Transverse colon (tissue), 4 donors: ENCODE results near the genes CDX1 and MYOZ3.

GRCh38 chr5:149938895-149939486 is 5.6 kb downstream of the PDE6A start:
- PRO-cap: no peak
- RAMPAGE, long total RNA, 4 experiments: no peak in any of the 4 experiments

DNA sequence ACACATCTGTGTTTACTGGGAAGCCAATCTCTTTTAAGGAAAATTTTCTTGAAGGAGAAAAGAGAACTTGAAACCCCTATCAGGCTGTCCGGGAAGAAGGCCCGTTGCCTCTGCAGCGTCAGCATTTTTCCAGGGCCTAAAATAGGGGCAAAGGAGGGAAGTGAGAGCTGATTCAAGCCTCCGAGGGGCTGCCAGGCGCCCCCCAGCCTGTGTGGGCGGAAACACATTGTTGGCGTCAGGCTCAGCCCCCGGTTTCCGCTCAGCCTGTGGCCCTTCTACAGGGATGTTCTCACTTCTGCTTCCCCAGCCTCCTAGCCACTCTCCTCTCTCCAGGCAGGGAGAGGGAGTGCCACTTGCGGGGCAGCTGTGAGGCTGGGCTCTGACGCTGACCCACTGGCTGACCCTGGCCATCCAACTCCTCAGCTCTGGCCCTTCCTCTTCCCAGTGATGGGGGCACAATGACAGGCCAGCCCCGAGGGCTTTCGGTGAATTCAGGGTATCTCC is 4.5 kb downstream of the CSF1R start:
- PRO-cap: no peak
- RAMPAGE, long total RNA, 4 experiments: no peak in any of the 4 experiments

GRCh38 chr5:150166299-150166905 is at the start of gene CDX1:
TSS of gene CDX1 (plus strand) at chr5:150166778.
- PRO-cap: bidirectional peak, plus-strand start at chr5:150166781, minus-strand start at chr5:150166703
- RAMPAGE, long total RNA, 4 experiments: start-site peak on the plus strand in 2 of 4 experiments, at chr5:150166774-150166820 at its widest, 243 to 258 reads per replicate

DNA sequence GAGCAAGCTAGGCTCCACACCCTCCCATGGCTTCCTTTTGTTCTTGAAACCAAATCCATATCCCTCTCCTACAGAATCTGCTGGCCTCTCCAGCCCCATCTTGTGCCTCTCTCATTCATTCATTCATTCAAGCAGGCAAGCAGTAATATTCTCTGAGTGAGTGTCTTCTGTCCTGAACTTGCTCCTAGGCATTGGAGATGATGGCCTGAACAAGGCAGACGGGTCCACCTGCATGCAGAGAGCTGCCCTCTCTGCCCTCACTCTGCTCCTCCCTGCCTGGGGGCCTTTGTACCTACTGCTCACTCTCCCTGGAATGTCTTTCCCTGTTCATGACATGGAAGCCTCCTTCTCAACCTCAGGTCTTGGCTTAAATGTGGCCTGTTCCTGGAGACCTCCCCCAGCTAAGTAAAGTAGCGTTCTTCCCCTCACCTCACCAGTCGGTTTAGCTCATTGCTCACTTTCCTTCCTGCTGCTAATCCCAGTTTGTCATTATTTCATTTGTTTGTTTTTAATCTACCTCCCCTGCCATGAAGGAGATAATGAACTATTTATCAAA is 6.6 kb downstream of the CDX1 start:
- PRO-cap: unidirectional peak, minus-strand start at position 264 of the sequence
- RAMPAGE, long total RNA, 4 experiments: start-site peak on the plus strand in 2 of 4 experiments, centred at positions 131 to 135 of the sequence, 5 to 8 reads per replicate

DNA sequence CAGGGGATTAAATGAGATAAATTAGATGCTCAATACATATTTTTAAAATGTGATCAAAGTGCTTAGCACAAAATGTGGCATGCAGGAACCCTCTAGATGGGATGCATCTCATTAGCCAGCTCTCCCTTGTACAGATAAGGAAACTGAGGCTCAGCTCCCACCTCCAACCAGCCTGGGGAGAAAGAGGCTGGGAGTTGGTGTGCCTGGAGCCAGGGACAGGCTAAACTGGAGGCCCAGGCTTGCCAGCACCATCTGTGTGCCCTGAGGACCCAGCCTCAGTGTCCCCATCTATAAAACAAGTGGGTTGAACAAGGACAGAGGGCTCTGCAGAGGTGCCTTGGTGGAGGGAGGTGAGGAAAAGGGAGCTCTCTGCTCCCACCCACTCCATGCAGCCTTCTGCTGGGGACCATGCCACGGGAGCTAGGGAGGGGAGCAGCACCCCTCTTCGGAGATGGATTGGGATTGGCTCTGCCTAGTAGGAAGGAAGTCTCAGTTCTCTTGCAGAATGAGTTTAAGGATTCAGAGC is 25.6 kb downstream of the SLC6A7 start:
- PRO-cap: no peak
- RAMPAGE, long total RNA, 4 experiments: start-site peak on the plus strand in 1 of 4 experiments, centred at position 222 of the sequence, 9 reads per replicate

GRCh38 chr5:150299355-150299907 is 3.3 kb downstream of the ARSI start:
- PRO-cap: no peak
- RAMPAGE, long total RNA, 4 experiments: no peak in any of the 4 experiments

GRCh38 chr5:150339979-150340592 is 17.4 kb upstream of the TCOF1 start:
- PRO-cap: no peak
- RAMPAGE, long total RNA, 4 experiments: no peak in any of the 4 experiments

- PRO-cap: no peak
- RAMPAGE, long total RNA, 4 experiments: no peak in any of the 4 experiments
These were observed 20.6 kb downstream of the CD74 start for GRCh38 chr5:150392180-150392426.

GRCh38 chr5:150395576-150396265 is 17.0 kb downstream of the CD74 start:
- PRO-cap: no peak
- RAMPAGE, long total RNA, 4 experiments: no peak in any of the 4 experiments

DNA sequence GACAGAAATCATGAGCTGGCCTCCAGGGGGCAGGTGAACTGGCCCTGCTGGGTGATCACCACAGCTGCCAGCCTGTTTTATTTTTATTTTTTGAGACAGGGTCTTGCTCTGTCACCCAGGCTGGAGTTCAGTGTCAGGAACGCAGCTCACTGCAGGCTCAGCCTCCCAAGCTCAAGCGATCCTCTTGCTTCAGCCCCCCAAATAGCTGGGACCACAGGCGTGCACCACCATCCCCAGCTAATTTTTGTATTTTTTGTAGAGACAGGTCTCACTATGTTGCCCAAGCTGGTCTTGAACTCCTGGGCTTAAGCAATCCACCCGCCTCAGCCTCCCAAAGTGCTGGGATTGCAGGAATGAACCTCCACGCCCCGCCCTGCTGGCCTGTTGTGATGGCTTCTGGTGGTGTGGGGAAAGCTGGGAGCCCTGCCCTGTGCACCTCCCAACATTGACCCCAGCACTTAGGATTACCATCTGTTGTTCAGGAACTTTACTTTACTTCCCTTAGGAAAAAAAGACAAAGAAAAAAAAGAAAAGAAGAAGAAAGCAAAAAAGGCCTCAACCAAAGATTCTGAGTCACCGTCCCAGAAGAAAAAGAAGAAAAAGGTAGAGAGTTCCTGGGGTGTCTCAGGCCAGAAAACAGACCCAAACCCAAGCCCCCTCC is 14.7 kb downstream of the CD74 start:
- PRO-cap: no peak
- RAMPAGE, long total RNA, 4 experiments: no peak in any of the 4 experiments

GRCh38 chr5:150443242-150443822 is 6.2 kb downstream of the RPS14 start:
- PRO-cap: no peak
- RAMPAGE, long total RNA, 4 experiments: no peak in any of the 4 experiments

DNA sequence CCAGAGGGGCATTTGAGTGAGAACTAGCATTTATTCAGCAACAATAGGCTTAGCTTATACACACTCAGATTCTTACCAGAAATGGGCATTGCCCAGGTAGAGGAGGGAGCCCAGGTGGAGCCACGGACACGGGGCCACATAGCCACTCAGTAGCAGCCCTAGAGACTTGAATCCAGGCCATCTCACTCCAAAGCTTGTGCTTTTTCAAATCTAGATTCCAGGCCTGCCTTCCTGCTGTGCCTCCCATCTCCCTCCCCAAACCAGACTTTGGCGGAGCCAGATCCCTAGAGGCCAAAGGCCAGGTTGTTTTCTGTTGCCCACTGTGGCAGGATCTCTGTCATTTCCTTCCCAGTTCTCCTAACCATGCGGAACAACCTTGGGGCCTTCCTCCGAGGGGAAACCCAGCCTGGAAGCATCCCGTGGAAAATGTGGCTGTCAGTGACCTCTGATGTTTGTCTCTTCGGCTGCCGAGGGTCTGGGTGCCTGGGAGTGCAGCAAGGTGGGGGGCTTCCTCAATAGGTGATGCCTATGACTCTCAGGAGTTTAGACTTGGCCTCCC is 16.4 kb upstream of the RPS14 start:
- PRO-cap: no peak
- RAMPAGE, long total RNA, 4 experiments: no peak in any of the 4 experiments

- PRO-cap: no peak
- RAMPAGE, long total RNA, 4 experiments: no peak in any of the 4 experiments
These were observed 8.9 kb upstream of the NDST1 start for GRCh38 chr5:150498954-150499541.

- PRO-cap: no peak
- RAMPAGE, long total RNA, 4 experiments: no peak in any of the 4 experiments
These were observed 13.0 kb downstream of the NDST1 start for GRCh38 chr5:150520836-150521422.

DNA sequence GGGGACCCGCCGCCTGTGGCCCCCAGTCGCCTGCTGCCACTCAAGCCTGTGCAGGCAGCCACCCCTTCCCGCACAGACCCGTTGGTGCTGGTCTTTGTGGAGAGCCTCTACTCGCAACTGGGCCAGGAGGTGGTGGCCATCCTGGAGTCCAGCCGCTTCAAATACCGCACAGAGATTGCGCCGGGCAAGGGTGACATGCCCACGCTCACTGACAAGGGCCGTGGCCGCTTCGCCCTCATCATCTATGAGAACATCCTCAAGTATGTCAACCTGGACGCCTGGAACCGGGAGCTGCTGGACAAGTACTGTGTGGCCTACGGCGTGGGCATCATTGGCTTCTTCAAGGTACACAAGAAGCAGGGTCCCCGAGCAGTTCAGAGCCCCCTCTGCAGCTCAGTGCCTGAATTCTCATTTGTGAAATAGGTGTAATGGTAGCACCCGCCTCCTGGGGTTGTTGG is 13.5 kb downstream of the NDST1 start:
- PRO-cap: no peak
- RAMPAGE, long total RNA, 4 experiments: no peak in any of the 4 experiments

- PRO-cap: no peak
- RAMPAGE, long total RNA, 4 experiments: no peak in any of the 4 experiments
These were observed 30.2 kb upstream of the SYNPO start for GRCh38 chr5:150610231-150610713.

DNA sequence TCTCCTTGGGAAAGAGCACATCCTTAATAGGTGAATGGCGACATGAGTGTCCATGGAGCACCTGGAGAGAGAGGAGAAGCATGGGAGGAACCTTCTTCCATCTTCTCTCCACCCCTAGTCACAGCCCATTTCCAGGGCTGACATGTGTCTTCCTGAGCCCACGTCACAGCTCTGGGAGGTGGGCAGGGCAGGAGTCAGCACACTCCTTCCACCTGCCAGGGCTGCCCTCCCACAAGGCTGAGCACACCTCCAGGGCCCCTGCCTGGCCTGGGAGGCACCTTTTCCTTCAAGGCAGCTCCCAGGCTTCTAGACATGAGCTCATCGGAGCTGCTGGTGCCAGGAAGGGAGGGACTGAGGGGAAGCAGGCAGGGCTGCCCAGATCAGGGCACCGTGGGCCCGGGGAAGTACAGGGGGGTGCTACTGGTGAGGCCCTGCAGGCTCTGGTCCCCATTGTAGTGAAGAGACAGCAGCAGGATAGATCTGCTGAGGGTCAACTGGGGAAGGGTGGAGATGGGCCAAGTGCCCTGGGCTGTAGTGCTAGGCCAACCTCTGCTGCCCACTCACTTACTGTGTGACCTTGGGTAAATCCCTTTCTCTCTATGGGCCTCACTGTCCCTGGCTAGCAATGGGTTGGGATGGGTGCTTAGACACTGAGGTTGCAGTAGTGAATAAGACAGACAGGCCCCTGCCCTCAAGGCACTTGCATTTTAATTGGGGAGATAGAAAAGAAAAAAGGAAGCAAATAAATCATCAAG is 13.5 kb upstream of the SYNPO start:
- PRO-cap: bidirectional peak, plus-strand start at position 199 of the sequence, minus-strand start at position 116 of the sequence
- RAMPAGE, long total RNA, 4 experiments: start-site peak on the plus strand in 1 of 4 experiments, centred at position 503 of the sequence, 9 reads per replicate

GRCh38 chr5:150643160-150643657 is 2.7 kb downstream of the SYNPO start:
- PRO-cap: no peak
- RAMPAGE, long total RNA, 4 experiments: start-site peak on the plus strand in 1 of 4 experiments, at chr5:150643160-150643578 at its widest, 5 reads per replicate

DNA sequence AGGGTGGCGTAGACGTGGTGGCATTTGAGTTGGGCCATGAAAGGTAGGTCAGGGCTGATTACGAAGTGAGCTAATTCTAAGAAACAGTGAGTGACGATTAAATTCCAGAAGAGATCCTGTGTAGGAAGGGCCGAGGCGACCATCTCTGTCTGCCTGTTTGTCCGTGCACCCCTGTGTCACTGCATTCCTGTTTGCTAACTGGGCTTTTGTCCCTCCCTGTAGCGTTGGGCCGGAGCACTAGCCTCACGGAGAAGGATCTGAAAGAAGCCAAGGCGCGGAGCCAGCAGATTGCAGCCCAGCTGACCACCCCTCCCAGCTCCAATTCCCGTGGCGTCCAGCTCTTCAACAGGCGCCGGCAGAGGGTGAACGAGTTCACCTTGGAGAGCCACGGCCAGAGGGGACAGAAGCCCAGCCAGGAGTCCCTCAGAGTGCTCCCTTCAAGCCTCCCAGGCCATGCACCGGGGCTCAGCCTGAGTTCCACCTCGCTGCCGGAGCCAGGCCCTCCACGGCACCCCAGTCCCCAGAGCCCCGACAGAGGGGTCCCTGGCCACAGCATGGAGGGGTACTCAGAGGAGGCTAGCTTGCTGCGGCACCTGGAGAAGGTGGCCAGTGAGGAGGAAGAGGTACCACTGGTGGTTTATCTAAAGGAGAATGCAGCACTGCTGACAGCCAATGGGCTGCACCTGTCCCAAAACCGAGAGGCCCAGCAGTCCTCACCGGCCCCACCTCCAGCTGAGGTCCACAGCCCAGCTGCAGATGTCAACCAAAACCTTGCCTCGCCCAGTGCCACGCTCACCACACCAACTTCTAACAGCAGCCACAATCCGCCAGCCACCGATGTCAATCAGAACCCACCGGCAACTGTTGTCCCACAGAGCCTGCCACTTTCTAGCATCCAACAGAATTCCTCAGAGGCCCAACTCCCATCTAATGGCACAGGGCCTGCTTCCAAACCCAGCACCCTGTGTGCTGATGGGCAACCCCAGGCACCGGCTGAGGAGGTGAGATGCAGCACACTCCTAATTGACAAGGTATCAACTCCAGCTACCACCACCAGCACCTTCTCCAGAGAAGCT is 7.6 kb downstream of the SYNPO start:
- PRO-cap: no peak
- RAMPAGE, long total RNA, 4 experiments: no peak in any of the 4 experiments

DNA sequence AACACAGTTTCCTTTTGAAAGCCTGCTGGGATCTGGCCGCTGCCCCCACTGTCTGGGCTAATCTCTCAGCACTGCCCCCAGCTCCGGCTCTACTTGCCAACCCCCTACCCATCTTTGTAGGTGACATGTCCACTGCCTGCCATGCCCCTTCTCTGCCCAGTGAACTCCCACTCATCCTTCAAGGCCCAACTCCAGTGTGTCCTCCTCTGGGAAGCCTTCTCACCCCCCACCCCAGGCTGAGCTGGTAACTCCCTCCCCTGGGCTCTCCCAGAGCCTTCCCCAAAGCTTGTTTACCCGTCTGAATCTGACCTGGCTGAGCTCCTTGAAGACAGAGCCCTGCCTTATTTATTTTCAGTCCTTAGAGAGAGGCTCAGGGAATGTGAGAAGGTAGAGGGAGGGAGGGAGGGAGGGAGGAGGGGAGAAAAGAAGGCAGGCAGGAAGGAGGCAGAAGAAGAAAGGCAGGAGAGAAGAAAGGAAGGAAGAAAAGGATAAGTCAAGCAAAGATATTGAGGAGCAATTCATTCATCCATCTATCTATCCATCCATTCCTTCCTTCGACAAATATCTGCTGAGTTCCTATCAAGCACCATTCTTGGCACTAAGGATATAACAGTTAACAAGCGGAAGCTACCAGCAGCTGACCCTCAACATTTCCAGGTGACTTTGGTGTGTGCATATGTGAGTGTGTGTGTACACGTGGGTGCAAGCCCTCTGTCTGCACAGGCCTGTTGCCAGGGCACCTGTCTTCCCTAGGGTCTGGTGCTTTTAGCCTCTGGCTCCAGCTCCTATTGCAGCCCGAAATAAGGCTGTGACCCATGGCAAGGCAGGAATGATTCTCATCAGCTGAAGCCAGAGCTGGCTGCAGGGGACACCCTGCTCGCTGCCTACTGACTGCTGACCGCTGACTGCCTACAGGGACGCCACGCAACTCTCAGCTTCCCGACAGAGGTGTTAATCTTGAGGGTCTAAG is at the start of gene MYOZ3:
TSS of gene MYOZ3 (plus strand) at position 829 of the 970 bp plus-strand sequence.
- PRO-cap: no peak
- RAMPAGE, long total RNA, 4 experiments: no peak in any of the 4 experiments